Skeletal muscle cell (primary cell): ENCODE measurements around the gene TPO.

DNA sequence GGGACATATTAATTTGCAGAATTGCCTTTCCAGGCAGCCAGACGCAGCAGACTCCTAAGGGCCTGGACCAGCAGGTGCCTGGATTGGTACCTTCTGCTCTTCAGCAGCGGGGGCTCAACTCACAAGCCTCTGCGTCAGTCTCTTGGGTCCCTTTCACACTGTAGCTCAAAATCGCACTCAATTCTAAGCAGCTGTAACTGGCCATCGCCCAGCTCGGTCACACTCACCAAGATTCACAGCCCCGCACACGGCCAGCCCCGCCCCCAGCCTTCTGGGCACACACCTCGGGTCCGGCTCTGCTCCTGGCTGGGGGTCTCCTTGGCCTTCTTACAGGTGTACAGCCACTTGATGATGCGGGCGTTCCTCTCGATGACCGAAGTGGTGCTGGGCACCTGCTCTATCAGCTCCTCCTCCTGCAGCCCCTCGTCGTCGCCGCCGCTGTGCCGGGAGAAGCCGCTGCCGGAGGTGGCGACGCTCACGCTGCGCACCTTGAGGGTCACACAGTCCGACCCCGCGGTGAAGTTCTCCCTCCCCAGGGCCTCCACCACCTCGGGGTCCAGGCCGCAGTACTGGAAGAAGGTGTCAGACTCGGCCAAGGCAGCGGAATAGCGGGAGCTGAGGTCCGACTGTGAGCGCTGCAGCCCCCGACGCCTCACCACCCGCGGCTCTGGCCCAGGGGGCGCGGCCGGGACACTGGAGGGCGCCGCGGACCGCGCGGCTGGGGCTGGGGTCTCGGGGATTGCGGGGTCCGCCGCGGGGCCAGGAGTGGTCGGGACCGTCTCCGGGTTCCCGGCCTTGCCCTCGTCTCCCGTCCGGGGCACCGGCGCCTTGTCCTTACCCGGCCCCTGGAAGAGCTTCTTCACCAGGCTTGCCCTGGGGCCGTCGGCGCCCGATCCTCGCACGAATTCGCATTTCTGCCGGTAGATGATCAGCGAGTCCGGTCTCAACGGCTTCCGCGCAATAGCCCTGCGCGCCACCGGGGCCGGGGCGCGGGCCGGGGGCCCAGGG is 844 bp downstream of the FAM110C start:
- RRBS: under 1% methylated on average over 7 of the region's 85 CpGs

DNA sequence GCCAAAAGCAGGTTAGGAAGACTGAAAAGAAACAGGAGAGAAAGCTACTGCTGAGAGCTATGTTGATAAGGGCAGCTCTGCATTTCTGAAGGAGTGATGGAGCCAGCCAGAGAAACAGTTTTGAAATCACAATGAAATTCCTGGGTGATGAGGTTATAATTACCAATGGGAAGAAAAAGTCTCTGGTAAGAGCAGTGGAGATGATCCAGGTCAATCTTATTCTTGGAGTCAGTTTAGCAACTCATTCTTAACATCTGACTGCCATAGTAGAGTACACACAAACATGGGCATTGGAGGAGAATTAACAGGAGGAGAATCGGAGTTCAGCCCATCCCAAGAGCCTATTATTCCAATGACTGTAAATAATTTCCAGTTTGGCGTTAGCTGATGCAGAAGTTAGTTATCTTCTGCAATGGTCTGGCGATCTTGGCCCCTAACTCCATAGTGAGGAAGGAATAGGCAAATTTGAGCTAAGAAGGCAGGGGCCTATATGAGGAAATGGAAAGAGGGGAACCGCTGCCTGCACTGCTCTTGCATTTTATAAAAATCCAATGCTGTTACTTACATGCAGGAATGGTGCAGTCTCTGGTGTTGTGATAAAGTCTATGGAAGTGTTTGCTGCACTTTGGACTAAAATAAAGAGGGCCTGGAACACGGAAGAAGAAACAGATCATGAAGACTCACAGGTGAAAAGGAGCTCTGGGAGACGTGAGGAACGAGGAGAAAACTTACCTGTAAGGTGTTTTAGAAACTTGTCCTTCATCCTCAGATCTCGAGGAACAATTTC is 2.1 kb downstream of the ALKAL2 start:
- RRBS: no CpG with 5 or more reads among the region's 8 CpGs

- RRBS: no CpG with 5 or more reads among the region's 9 CpGs
Measured at GRCh38 chr2:460660-461440, 173.0 kb upstream of the ALKAL2 start.

- RRBS: no CpG with 5 or more reads among the region's 26 CpGs
Measured at GRCh38 chr2:567952-568882, 109.0 kb downstream of the TMEM18 start.

GRCh38 chr2:692731-693232 is 15.6 kb upstream of the TMEM18 start:
- RRBS: 91% methylated on average over 2 of the region's 11 CpGs

GRCh38 chr2:868739-869861 is 81.5 kb upstream of the SNTG2 start:
- RRBS: no CpG with 5 or more reads among the region's 97 CpGs

GRCh38 chr2:1240396-1240871 is 172.8 kb upstream of the TPO start:
- RRBS: no CpG with 5 or more reads among the region's 4 CpGs

DNA sequence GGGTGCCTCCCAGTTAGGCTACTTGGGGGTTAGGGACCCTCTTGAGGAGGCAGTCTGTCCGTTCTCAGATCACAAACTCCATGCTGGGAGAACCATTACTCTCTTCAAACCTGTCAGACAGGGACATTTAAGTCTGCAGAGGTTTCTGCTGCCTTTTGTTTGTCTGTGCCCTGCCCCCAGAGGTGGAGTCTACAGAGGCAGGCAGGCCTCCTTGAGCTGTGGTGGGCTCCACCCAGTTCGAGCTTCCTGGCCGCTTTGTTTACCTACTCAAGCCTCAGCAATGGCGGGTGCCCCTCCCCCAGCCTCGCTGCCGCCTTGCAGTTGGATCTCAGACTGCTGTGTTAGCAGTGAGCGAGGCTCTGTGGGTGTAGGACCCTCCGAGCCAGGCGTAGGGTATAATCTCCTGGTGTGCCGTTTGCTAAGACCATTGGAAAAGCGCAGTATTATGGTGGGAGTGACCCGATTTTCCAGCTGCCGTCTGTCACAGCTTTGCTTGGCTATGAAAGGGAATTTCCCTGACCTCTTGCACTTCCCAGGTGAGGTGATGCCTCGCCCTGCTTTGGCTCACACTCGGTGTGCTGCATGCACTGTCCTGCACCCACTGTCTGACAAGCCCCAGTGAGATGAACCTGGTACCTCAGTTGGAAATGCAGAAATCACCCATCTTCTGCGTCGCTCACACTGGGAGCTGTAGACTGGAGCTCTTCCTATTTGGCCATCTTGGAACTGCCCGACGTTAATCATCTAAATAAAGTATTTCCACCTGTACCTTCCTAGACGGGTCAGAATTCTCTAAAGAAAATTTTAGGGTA is 24.9 kb upstream of the TPO start:
- RRBS: no CpG with 5 or more reads among the region's 20 CpGs

DNA sequence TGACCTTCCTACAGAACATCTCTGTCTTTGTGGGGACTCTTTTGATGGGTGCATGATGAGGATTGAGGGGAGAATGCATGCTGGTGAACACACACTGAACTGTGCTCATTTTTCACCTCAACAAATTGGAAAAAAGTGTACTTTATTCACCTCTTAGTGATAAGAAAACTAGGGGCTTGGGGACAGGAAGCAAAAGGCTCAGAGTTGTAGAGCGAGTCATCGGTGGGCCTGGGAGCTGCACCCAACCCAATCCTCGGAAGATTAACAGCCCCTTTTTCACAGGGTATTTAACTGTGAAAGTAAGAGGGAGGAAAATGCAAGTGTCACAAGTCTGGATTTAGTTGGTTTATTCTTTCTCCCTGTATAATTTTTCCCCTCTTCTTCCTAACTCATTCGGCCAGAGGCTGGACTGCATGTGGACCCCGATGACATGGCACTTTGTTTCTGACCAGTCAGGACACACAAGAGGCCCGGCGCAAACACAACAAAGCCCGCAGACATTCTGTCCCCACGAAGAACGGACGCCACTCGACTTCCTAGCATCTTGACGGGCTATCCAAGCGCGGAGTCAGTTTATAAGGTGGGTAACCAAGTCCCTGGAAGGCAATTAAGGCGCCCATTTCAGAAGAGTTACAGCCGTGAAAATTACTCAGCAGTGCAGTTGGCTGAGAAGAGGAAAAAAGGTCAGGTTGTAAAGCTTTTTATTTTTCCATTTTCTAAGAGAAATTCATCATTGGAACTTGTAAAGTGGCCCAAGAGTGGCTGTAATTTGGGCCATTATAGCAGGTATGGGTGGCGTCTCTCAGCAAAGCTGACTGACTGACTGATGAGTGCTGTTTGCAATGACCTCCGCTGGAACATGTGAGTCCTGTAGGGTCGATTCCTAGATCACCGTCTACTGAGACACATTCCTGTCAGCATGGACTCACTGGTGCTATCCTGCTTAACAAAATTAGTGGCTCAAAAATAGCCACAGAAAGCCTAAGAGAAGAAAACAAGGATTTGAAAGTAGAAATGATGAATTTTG is at the start of gene TPO:
TPO (plus strand) TSS at position 601 of the 1,027 bp plus-strand sequence.
- RRBS: no CpG with 5 or more reads among the region's 21 CpGs

DNA sequence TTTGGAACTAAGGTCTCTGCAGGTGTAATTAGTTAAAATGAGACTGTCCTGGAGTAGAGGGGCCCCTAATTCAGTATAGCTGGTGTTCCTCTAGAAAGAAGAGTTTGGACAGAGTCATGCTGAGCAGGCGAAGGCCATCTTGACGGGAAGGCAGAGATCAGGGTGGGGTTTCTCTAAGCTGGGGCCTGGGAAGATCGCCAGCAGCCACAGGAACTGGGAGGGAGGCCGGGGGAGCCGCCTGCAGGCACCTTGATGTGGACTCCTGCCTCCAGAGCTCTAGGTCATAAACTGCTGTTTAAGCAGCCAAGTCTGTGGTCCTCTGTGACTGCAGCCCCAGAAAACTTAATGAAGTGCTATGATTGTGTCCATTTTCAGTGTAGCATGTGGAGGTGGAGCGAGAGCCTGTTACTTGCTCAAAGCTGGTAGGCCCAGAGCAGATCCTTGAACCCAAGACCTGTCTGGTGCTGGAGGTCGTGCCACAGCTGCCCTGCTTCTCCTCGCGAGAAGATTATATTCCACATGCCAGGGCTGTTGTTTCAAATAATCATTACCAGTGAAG is 105.7 kb downstream of the TPO start:
- RRBS: no CpG with 5 or more reads among the region's 9 CpGs

GRCh38 chr2:1617416-1618187 is 126.7 kb downstream of the PXDN start:
- RRBS: no CpG with 5 or more reads among the region's 12 CpGs

- RRBS: no CpG with 5 or more reads among the region's 20 CpGs
Measured at GRCh38 chr2:1632216-1633028, 111.9 kb downstream of the PXDN start.

- RRBS: 3% methylated on average over 7 of the region's 32 CpGs
Measured at GRCh38 chr2:1743842-1744141, 523 bp downstream of the PXDN start.

GRCh38 chr2:1816052-1816786 is 71.9 kb upstream of the PXDN start:
- RRBS: 74% methylated on average over 5 of the region's 23 CpGs

- RRBS: no CpG with 5 or more reads among the region's 3 CpGs
Measured at GRCh38 chr2:1820727-1820997, 76.3 kb upstream of the PXDN start.

DNA sequence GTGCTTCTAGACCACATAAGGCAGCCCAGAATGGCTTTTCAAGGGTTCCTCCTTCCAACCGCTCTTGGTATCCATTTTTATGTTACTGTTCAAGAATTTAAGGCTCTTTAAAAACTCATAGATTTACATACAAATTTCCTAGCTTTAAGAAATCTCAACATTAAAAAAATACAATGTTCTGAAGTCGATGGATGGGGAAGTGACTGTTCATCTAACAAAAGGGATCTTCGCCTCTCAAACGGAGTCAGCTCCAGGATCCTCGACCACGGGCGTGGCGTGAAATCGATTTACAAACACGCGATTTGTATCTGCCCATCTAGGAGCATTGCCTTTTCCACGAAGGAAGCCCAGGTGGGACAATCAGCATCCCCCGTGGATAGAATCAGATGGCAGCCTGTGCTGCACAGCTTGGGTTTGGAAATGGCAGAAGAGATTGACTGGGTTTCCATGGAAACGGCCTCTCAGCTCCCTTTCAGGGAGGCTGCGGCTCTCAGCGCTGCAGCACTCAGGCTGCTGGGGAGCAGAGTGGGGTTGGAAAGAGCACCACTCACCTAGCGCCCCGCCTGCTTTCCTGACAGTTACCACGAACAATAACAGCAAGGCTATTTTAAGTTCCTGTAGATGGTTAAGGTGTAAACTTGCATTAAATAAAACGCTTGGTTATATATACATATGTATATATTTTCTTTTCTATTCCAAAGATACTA is 110.8 kb upstream of the PXDN start:
- RRBS: no CpG with 5 or more reads among the region's 20 CpGs

- RRBS: no CpG with 5 or more reads among the region's 2 CpGs
Measured at GRCh38 chr2:2328763-2329371, 2.2 kb downstream of the MYT1L start.

DNA sequence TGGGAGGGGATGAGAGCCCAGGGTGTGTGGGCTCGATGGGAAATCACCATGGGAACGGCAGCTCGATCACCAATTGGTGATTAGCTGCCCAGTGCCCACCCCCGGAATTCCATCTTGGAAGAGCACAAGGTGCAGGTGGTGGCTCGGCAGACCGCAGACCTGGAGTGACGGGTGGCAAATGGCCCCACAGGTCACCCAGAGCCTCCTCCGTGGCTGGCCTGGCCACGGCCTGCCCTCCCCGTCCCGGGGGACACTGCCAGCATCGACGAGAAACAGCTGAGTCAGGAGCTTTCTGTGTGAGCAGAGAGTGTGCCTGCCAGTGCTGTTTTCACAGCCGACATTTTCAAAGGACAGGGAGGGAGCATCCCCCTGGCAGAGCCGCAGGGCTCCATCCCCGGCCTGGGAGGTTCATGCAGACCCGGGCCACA is 176.4 kb upstream of the MYT1L start:
- RRBS: no CpG with 5 or more reads among the region's 17 CpGs

- RRBS: no CpG with 5 or more reads among the region's 5 CpGs
Measured at GRCh38 chr2:2646467-2646967, 315.4 kb upstream of the MYT1L start.

GRCh38 chr2:3044359-3044897 is 333.2 kb downstream of the EIPR1 start:
- RRBS: no CpG with 5 or more reads among the region's 6 CpGs